Astrocyte (in vitro differentiated cells and primary cell): Measurements from ENCODE around the genes ARRB1, RPS3 and MOGAT2.

DNA sequence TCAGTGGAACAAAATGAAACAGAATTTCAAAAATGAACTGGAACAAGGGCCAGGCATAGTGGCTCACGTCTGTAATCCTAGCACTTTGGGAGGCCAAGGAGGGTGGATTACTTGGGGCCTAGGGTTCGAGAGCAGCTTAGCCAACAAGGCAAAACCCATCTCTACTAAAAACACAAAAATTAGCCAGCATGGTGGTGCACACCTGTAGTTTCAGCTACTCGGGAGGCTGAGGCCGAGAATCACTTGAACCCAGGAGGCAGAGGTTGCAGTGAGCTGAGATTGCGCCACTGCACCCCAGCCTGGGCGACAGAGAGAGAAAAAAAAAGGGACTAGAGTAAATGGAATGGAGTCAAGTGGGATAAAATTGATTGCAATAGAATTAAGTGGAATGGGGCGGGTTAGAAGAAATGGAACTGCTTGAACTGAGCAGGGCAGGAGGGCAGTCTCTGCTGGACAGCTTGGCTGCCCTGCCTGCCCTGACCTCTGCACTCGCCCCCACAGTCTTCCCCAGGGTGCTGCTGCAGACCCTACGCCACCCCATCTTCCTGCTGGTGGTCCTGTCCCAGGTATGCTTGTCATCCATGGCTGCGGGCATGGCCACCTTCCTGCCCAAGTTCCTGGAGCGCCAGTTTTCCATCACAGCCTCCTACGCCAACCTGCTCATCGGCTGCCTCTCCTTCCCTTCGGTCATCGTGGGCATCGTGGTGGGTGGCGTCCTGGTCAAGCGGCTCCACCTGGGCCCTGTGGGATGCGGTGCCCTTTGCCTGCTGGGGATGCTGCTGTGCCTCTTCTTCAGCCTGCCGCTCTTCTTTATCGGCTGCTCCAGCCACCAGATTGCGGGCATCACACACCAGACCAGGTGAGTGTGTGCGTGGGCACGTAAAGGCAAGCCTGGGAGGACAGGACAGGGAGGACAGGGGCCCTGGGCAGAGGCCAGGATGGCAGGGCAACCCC is 42.1 kb downstream of the SLCO2B1 start:
- PRO-cap = no peak
- RRBS, 2 experiments = no CpG with 5 or more reads among the region's 24 CpGs

GRCh38 chr11:75195089-75196023 is 44.4 kb downstream of the SLCO2B1 start:
- PRO-cap = no peak
- RRBS, 2 experiments = no CpG with 5 or more reads among the region's 7 CpGs

- PRO-cap = no peak
- RRBS, 2 experiments = no CpG with 5 or more reads among the region's 3 CpGs
Measured at GRCh38 chr11:75208360-75208779, 32.2 kb upstream of the TPBGL start.

GRCh38 chr11:75328561-75329541 is 22.6 kb downstream of the ARRB1 start:
- PRO-cap = no peak
- RRBS, 2 experiments = no CpG with 5 or more reads among the region's 8 CpGs

DNA sequence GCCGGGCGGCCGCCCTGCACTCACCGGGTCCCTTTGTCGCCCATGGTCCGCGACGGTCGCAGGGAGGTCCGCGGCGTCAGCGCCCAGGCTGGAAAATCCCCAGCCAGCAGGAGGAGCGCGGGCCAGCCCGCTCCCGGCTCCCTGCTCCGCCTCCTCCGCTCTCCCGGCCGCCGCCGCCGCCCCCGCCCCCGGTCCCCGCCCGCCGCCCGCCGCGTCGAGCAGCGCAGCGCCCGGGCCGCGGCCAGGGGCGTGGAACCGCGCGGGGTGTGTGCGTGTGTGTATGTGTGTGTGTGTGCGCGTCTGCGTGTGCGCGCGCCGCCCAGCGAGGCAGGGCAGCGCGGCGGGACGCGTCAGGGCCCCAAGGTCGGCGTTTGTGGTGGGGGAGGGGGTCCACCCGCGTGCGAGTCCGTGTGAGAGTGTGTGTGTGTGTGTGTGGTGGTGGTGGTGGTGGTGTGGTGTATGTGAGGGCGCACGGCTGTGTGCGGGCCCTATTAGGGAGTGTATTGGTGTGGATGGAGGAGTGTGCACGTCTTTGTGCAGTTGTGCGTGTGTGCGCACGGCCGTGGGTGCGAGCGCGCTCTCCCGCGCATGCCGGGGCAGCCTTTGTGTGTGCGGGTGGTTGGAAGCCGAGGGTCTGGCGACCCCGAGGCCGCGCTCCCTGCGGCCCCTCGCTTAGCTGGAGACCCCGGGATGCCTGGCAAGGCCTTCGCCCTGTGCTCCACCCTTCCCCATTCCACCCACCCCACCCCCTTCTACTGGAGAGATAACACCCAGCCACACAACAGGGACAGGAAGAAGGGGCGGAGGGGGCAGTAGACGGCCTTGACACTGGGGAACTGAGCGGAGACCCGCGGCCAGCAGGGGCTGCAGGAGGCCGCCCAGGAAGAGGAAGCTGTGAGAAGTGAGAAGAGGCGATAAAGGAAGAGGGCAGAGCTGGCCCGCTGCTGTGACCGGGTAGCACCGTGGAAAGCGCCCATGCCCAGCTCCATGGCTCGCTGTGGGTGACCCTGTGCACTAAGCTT is at the start of gene ARRB1:
Gene ARRB1 (minus strand): TSS at position 98 of the 1,022 bp plus-strand sequence.
- PRO-cap = bidirectional peak, plus-strand start at position 299 of the sequence, minus-strand start at position 96 of the sequence
- RRBS, 2 experiments = 3 to 5% methylated on average over 20 to 30 of the region's 98 CpGs

GRCh38 chr11:75369812-75370355 is 18.4 kb upstream of the ARRB1 start:
- PRO-cap = no peak
- RRBS, 2 experiments = no CpG with 5 or more reads among the region's 6 CpGs

DNA sequence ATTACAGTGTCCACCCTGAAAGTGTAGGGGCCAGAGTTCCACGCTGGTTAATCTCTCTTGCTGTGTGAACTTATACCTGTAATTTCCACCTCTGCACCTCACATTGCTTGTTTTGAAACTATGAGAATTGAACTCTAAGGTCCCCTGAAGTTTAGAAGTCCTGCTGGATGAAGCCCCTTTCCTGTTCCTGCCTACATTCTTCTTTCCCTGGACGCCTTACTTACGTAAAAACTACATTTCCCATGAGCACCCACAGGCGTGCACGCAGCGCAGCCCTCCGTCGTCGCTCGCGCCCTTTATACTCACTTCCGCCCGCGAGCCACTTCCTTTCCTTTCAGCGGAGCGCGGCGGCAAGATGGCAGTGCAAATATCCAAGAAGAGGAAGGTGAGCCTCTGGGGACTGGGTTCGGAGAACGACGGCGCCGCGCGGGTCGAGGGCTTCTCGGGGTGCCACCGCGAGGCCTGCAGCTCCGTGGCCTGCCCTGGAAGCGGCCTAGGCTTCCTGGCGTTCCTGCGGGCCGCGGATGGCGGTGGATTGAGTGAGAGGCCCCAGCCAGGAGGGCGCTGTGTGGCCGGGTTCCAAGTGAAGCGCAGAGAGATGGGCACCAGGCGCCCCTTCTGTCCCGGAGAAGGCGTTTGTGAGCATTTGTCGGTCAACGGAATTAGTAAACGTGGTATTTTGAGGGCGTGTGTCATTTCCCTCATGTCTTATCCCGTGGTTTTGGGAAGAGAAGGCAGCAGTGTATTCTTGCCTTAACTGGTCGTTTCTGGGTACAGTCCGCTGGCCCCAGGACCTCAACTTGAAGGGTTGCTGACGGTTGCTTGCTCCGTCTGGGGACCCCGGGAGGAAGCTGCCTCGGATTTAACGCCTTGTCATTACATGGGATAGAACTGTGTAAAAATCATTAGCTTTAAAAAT is at the start of gene RPS3:
Gene RPS3 (plus strand): TSS at position 326 of the 919 bp plus-strand sequence.
- PRO-cap = unidirectional peak, plus-strand start at position 327 of the sequence
- RRBS, 2 experiments = 1 to 7% methylated on average over 4 of the region's 54 CpGs

GRCh38 chr11:75534290-75535025 is 8.7 kb upstream of the GDPD5 start:
- PRO-cap = no peak
- RRBS, 2 experiments = no CpG with 5 or more reads among the region's 14 CpGs

DNA sequence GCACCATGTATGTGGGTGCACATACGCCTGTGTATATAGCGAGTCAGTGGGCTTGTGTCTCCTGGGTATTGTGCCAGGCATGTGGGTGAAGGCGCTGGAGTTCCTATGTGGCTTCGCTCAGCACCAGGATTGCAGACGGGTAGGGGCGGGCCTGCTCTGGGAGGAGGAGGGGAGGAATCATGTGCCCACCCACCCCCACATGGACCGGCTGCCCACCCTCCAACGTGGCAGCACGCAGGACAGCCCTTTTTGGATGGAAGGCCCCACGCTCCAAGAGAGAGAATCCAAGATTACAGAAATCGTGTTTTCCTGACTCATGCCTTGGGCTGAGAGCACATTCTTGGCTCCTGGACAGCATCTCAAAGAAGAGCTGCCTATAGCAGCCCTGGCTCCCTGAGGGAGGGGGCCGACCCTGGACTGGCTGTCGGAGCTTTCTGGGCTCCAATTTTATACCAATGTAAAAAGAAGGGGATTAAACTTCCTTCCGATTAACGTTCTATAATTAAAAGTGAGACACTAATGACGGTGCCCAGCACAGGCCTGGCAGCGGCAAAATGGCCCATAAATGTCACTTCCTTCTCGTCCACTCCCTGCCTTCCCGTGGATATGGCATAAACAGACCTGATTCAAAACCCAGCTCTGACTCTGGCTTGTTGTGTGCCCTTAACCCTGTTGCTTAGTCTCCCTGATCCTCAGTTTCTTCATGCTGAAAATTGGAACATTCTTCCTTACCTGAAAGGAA is 3.9 kb upstream of the SERPINH1 start:
- PRO-cap = no peak
- RRBS, 2 experiments = no CpG with 5 or more reads among the region's 19 CpGs

GRCh38 chr11:75562422-75563126 is 521 bp downstream of the SERPINH1 start:
- PRO-cap = no peak
- RRBS, 2 experiments = 2% methylated on average over 4 of the region's 23 CpGs; no CpG with 5 or more reads in 1 of the 2 experiments

DNA sequence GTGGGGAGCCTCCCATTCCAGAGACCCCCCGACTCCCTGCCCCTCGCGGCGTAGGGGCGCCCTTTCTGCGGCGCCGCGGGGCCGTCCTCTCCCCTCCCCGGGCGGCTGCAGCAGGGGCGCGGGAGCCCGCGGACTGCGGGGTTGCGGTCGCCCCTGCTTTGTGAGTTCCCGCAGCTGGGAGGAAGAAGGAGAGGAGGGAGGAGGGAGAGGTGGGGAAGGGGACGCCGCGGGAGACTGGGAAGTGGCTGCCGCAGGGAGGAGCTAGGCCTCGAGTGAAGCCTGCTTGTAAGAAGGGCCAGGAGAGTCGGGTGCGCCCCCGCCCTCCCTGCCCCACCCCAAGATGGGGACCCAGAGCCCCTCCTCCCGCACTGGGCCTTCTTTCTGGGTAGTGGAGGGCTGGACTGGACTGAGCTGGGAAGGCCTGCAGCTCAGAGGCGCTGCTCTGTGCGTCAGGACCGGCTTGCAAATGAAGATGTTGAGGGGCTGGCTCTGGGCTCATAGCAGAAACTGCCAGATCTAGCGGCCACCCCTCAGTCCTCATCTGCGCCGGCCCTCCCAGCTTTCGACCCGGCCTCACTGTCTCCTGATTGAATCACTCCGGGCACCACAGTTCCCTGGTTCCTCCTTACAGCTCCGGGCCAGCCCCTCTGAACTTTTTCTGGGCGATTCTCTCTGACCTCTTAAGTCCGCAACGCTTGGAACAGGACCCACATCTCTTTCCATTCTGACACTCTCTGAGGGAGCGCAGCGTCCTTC is 21.7 kb downstream of the SERPINH1 start:
- PRO-cap = bidirectional peak, plus-strand start at position 379 of the sequence, minus-strand start at position 274 of the sequence
- RRBS, 2 experiments = 4 to 19% methylated on average over 5 to 12 of the region's 44 CpGs

- PRO-cap = no peak
- RRBS, 2 experiments = no CpG with 5 or more reads among the region's 6 CpGs
Measured at GRCh38 chr11:75598959-75599319, 36.9 kb downstream of the SERPINH1 start.

GRCh38 chr11:75717544-75718011 is at the start of gene MOGAT2:
TSS of gene MOGAT2 (plus strand) at chr11:75717838.
- PRO-cap = no peak
- RRBS, 2 experiments = no CpG with 5 or more reads among the region's 7 CpGs

DNA sequence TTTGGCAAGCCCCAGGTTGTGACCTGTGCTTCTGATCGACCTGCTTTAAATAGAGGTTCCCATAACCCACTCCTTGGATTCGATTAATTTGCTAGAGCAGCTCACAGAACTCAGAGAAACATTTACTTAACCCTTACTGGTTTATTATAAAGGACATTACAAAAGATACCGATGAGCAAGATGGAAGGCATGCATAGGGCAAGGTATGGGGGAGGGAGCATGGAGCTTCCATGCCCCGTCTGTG is 190.6 kb downstream of the UVRAG start:
- PRO-cap = no peak
- RRBS, 2 experiments = no CpG with 5 or more reads among the region's 4 CpGs

DNA sequence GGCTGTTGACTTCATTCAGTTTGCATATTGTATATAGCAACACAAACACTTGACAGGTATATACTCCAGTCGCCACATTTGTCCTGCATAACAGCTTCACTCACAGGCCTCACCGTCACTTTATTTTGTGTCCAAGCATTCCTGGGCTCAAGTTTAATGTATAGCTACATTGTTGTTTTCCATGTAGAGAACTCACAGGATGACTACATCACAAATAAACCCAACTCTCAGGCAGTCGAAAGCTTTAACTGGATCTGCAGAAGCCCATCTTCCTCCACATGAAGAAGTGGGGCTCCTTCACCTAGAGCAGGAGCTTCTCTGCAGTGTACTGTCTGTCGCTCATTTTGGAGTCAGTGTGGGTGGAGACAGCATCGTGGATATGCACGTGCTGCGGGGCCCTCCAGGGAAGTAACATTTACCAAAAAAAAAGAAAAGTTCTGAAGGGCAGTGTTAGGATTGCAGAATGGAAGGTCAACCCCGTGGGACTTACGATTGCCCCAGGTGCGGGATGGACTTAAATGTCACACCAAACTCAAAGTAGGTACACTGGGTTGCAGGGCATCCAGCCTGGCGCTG is 63.5 kb downstream of the WNT11 start:
- PRO-cap = no peak
- RRBS, 2 experiments = no CpG with 5 or more reads among the region's 11 CpGs

- PRO-cap = no peak
- RRBS, 2 experiments = no CpG with 5 or more reads among the region's 48 CpGs
Measured at GRCh38 chr11:76207356-76208137, 1.2 kb upstream of the WNT11 start.

DNA sequence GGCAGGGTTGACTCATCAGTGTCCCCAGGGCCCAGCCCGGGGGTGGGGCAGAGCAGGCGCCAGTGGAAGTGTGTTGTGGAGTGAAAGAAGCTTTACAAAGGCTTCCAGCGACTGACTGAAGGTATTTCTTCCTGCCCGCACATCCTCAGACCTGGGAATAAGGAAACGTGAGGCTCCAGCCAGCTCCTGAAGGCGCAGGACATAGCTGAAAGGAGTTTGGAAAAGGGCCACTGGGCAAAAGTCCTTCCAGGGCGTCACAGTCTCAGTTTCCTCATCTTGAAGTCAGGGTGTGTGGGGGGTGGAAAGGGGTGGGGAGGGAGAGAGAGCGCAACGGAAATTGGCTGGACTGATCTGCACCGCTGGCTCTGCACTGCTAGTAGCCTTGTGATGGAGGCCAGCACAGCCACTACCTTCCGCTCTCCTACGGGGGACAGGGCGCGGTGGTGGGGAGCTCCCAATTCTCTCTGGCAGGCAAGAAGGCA is 27.9 kb upstream of the WNT11 start:
- PRO-cap = no peak
- RRBS, 2 experiments = no CpG with 5 or more reads among the region's 14 CpGs

GRCh38 chr11:76494152-76494513 is 49.3 kb downstream of the EMSY start:
- PRO-cap = no peak
- RRBS, 2 experiments = no CpG with 5 or more reads among the region's 8 CpGs

- PRO-cap = no peak
- RRBS, 2 experiments = 14 to 50% methylated on average over 2 to 3 of the region's 22 CpGs
Measured at GRCh38 chr11:76578358-76579336, 91.9 kb downstream of the LRRC32 start.

DNA sequence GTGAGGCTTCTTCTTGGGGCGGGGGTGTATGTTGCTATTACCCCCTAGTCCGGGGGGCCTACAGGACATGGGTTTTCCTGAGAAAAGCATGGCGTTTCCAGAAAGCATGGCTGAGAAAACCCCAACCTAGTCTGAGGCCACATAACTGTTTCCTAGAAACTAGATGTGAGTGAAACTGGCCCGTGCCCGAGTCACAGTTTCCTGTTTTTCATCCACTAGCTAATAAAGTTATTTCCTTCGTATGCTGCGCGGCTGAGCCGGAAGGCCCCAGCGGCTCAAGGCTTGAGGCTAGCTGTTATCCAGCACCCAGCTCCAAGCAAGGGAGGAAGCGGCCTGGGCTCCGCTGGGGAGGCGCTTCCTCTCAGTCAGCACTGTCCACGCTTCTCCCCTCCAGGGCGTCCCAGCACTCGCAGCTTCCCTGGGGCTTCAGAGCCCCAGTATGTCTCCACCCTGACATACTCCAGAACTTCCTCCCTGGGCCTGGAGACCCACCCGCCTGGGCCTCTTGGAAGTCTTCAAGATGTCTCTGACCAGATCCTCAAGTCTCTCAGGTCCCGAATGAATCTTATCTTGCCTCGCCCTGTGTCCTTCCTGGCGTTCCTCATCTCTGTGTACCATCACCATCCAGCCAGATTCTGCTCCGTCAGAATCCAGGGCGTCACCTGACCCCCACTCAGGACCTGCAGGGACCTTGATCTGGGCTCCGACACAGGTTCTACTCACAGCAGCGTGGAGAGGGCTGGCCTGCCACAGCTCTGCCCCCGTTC is 82.0 kb downstream of the LRRC32 start:
- PRO-cap = no peak
- RRBS, 2 experiments = no CpG with 5 or more reads among the region's 25 CpGs